Right lobe of liver (tissue), 4 donors: Measurements from ENCODE around the gene MSRB2.

DNA sequence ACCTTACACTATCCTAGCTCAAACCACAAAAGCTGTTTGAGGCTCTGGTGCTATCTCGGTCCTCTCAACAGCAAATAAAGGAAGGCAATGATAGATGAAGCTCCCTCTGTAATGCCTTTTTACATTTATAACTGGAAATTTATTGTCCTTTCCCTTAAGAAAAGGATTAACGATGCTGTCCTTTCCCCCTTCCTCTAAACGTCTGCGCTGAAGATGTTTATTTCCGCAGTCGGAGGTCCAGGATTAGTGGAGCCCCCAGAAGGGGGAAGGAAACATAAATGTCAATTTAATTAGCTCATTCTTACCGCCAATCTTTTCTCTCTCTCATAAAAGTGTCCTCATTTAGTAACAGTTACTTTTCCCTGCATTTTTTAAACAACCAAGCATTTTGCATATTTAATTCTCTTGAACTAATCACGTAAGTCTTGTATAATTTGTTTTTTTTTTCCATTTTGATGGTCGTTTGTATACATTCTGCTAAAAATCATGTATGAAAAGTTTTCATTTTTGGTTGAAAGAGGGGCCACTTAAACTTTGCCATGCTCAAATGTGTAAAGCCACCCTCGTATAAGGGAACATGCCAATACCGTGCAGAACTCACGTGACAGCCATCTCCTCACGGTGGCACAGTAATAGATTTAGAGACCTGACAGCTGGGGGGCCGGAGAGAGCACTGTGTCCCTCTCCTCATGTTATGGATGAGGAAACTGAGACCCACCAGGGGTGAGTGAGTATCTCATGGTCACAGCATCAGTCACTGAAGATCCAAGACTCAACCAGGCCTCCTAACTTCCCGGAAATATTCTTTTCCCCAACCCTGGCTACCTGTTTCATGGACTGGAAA is 114.4 kb downstream of the PIP4K2A start:
- PRO-cap, 4 experiments: peak in 1 of 4 experiments; most common minus-strand start position 204 of the sequence (in 1)
- RAMPAGE, long total RNA, 2 experiments: no peak in any of the 2 experiments

- PRO-cap, 4 experiments: no peak in any of the 4 experiments
- RAMPAGE, long total RNA, 2 experiments: no peak in any of the 2 experiments
Observed at GRCh38 chr10:22651199-22652046, 63.0 kb downstream of the PIP4K2A start.

DNA sequence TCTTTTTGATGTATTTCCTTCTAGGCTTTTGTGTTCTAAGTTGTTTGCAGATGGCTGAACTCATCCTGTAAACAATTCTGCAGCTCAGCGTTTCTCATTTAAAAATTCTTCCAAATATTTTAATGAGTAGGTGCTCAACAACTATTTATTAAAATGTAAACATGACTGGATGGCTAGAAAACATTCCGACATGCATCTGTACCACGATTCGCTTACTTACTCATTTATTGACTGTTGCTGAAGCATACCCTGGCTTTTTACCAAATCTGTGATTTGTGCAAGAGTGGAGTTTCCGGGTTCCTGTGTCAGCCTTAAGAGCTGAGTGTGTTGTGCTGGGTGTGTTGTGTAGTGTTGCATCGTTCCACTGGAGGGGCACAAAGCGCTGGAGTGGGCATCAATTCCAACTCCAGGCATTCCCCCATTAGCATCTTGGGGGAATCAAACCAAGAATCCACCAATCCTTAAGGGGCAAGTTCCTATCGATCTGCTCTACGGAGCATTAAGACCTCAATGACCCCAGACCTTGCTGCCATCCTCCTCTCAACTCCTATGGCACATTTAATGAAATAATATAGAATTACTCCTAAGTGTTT is 58.7 kb downstream of the PIP4K2A start:
- PRO-cap, 4 experiments: no peak in any of the 4 experiments
- RAMPAGE, long total RNA, 2 experiments: no peak in any of the 2 experiments

DNA sequence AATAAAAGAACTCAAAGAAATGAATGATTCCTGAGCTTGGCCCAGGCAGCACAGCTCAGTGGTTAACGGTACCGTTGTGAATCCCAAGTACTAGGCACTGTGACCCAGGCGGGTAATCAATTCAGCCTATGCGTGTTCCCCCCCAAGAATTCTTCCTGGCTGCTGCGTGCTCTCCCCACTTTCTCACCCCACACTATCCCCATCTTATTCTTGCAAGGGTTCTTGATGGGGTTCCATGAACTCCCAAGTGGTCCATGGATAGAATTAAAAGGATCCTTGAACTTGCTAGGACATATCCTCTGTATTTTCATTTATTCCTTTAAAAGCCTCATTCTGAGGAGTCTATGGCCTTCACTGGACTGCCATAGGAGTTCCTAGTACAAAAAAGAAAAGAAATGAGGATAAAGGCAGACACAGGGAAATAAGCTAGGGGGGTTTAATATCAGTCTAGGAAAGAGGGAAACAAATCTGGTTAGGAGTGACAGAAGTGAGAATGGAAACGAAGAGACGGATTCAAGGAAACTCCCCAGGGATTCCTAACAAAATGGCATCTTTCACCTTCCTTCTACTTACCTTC is 6.7 kb downstream of the PIP4K2A start:
- PRO-cap, 4 experiments: no peak in any of the 4 experiments
- RAMPAGE, long total RNA, 2 experiments: no peak in any of the 2 experiments

GRCh38 chr10:23095234-23095975 is at the start of gene MSRB2:
Gene MSRB2 (plus strand): TSS chr10:23095579.
- PRO-cap, 4 experiments: peak in 4 of 4 experiments; most common plus-strand start chr10:23095579 (in 4)
- RAMPAGE, long total RNA, 2 experiments: no peak in any of the 2 experiments

DNA sequence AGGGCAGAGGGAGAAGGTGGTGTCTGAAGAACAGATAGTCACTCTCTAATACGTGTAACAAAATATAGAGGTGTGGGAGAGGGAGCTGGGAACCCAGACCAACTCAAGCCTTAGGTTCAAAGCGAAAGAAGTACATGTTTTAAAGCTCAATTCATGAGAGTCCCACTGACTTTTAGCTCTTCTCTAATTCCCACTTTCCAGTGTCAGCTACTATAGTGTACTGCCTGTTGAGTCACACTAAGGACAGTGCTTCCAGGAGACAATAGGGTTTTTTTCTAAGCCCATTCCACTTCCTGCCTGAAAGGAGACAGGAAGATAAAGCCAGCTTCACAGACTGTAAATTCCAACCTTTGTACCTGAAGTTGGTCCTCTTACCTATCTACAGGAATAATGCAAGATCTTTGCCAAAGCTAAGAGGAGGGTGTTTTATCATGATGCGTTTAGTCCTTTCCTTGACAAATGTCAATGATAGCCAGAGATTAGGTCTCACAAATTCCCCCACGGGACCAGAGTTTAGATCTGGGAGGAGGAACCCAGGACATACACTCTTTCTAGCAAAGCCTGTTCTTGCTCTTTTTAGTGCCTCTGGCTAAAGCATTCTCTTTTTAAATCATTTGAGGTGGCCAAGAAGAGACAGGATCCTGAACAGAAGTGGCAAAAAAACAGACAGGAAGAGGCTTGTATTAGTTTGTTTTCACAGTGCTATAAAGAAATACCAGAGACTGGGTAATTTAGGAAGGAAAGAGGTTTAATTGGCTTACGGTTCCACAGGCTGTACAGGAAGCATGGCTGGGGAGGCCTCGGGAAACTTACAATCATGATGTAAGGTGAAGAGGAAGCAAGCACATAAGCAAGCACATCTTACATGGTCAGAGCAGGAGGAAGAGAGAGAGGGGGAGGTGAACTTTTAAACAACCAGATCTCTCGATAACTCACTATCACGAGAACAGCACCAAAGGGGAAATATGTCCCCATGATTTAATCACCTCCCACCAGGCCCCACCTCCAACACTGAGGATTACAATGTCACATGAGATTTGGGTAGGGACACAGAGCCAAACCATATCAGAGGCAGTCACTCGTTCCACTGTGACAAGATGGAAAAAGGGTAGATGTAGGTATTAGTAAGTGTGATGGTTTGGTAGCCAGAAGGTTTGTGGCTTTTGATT is 4.7 kb downstream of the MSRB2 start:
- PRO-cap, 4 experiments: no peak in any of the 4 experiments
- RAMPAGE, long total RNA, 2 experiments: no peak in any of the 2 experiments

GRCh38 chr10:23363551-23363944 is 19.0 kb upstream of the C10orf67 start:
- PRO-cap, 4 experiments: no peak in any of the 4 experiments
- RAMPAGE, long total RNA, 2 experiments: no peak in any of the 2 experiments

DNA sequence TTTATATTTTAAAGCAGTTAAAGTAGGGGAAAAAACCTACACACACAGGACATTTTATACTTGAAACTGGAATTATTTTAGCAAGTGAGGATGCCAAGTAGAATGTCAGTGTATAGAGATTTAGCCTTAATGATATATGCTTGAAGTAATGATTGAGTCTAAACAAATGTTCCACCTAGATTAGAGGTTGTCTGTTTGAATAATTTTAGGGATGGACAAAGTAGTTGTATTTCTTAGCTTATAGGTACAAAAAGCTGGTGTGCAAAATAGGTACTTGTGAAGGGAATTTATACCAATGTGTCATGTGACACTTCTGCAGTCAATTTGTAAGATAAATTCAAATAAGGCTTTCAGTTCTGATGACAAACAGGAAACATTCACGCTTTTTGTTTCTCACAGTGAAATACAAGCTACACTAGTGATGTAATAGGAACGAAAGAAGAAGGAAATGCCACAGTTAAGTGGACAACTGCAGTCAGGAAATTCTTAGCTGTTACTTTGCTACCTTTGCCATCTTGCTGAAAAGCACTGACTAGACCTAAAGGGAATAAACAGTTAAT is 9.8 kb downstream of the OTUD1 start:
- PRO-cap, 4 experiments: no peak in any of the 4 experiments
- RAMPAGE, long total RNA, 2 experiments: no peak in any of the 2 experiments

DNA sequence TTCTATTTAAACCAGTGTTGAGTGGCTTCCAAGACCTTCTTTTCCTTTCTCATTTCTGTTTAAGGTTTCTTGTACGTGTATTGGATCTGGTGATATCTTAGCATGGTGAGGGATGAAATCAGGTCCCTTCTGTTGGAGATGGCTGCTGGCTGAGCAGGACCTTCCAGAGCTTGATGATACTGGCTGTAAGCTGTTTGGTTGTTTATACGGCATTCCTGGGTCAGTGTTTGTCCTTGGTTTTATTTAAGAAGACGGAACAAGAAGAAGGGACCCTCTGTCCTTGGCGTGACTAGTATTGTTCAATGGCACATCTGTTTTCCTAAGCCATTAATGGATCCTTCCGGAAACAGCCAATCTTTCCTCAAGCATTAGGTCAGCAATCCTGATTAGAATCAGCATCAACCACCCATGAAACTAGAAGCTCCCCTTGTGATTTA is 128.8 kb upstream of the KIAA1217 start:
- PRO-cap, 4 experiments: no peak in any of the 4 experiments
- RAMPAGE, long total RNA, 2 experiments: no peak in any of the 2 experiments

GRCh38 chr10:24202526-24202894 is 6.4 kb upstream of the KIAA1217 start:
- PRO-cap, 4 experiments: no peak in any of the 4 experiments
- RAMPAGE, long total RNA, 2 experiments: no peak in any of the 2 experiments

DNA sequence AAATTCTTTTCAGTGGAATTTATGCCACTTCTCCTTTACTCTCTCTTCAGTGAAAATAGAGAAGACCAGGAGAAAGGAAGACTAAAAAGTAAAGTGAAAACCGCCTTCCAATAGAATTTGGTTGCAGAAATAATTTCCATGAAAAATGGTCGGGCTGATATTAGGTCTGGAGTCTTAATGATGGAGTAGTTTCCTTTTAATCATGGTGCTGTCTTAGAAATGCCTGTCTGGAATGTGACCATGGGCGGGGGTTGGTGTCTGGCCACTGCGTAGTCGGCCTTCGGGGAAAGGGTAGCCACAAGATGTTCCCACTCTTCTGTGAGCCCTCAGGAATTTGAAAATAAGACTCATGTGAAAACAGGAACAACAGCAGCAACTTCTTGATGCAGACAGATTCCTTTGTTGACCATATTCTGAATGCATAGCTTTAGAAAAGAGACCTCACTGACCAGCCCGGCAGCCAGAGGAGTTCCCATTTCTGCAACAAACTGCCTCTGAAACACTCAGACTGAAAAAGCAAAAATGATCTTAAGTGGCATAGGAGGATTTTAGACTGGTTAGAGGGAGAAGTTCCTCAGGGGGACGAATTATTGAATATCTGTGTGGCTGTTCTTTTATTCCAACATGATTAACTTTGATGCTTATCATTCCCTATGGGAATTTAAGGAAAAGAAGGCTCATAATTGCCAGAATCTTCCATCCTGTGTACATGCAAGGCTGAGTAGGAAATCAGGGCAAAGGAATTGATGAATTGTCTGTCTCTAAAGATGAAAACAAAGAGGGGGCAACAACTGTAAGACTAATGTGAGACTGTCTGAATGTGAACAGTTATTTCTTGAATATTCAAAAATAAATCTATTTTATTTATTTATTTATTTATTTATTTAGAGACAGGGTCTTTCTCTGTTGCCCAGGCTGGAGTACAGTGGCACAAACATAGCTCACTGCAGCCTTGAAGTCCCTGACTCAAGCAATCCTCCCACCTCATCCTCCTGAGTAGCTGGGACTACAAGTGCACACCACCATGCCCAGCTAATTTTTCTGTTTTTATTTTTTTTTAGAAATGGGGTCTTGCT is 177.1 kb downstream of the KIAA1217 start:
- PRO-cap, 4 experiments: no peak in any of the 4 experiments
- RAMPAGE, long total RNA, 2 experiments: no peak in any of the 2 experiments

- PRO-cap, 4 experiments: no peak in any of the 4 experiments
- RAMPAGE, long total RNA, 2 experiments: no peak in any of the 2 experiments
Observed at GRCh38 chr10:24416222-24416644, 207.3 kb downstream of the KIAA1217 start.

GRCh38 chr10:24438004-24438586 is 229.2 kb downstream of the KIAA1217 start:
- PRO-cap, 4 experiments: no peak in any of the 4 experiments
- RAMPAGE, long total RNA, 2 experiments: no peak in any of the 2 experiments

GRCh38 chr10:24450616-24451368 is 241.9 kb downstream of the KIAA1217 start:
- PRO-cap, 4 experiments: no peak in any of the 4 experiments
- RAMPAGE, long total RNA, 2 experiments: no peak in any of the 2 experiments

DNA sequence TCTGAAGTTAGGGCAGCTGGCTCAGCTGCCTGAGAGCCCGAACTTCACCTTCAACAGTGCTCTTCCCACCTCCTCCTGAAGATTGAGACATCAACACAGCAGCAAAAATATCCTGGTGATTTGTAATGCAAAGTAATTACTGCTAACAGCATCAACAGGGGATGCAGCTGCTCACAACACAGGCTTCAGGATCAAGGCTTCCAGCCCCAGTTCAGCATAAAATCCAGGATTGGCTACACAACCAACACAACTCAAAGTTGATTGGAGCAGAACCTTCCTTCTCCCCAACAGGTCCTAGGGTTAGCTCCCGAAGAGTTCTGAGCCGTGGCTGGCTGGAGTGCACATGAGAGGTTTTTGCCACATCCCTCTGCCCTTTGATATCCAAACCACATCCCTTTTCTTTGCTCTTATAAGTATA is 242.4 kb downstream of the KIAA1217 start:
- PRO-cap, 4 experiments: no peak in any of the 4 experiments
- RAMPAGE, long total RNA, 2 experiments: no peak in any of the 2 experiments

DNA sequence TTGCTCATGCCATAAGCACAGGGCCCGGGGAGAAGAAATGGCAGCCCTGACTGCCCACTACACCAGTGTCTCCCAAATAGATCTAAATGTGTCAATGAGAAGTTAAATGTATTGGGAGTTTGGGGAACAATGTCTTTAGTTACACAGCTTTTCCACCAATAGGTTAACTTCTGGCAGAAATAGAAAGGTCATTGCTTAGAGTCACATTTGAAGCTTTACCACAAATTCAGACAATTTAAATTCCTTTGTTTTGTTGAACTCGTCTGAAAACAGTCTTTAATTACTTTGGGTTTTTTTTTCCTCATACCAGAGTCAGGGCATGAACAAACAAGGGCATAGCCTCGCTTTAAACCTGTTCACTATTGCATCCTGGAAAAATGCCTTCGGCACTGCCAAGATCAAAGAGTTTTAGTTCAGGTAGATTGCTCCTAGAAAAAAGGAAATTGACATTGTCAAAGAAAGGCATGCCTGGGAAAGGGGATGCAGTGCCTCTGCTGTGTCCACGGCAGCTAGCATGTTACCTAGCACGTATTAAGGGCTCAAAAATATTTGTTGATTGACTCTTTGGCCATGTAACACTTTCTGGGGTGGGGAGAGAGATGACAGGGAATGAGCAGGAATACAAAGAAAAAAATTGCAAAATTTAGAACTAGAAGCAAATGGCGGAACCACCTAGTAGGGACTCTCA is 235.1 kb downstream of the ARHGAP21 start:
- PRO-cap, 4 experiments: no peak in any of the 4 experiments
- RAMPAGE, long total RNA, 2 experiments: no peak in any of the 2 experiments

GRCh38 chr10:24551115-24551656 is 172.5 kb downstream of the ARHGAP21 start:
- PRO-cap, 4 experiments: no peak in any of the 4 experiments
- RAMPAGE, long total RNA, 2 experiments: no peak in any of the 2 experiments

DNA sequence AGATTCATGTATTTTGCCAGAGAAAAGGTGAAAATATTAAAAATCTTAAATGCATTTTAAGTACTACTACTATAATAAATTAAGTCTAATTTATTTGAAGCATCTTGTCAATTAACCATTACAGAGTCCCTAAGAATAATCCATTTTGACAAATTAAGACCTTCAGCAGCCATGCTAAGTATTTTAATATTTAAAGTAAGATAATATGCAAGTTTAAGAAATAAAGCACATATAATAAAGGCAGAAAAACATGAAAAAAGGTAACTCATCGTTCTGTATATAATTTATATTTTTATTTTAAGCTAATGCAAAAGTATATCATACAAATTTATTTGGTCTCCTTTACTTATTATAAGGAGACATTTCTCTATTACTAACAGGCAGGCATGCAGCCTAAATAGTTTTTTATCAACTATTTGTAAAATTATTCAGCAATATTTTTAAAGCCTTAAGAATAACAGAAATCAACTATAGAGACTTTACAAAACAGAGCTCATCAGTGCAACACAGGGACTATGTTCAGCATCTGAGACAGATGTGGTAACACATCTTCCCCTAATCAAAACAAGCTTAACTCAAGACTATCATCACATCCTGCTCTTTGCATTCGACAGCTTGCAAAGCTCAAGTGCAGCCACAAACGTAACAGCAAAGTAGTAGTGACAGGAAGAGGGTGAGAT is 101.8 kb downstream of the ARHGAP21 start:
- PRO-cap, 4 experiments: no peak in any of the 4 experiments
- RAMPAGE, long total RNA, 2 experiments: no peak in any of the 2 experiments

DNA sequence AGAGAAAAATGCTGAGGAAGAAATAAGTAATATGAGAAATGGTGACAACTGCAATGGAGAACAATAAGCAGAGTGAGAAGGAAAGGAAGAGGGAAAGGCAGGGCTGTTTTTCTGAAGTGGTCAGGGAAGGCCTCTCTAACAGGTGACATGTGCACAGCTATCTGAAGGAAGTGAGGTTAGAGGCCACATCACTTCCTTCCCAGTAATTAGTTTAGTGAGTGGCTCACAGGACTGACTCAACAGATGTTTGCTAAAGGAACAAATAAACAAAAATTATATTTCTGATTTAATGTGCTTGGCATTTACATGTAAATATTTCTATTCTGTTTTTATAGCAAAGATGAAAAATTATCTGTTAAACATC is 77.9 kb downstream of the ARHGAP21 start:
- PRO-cap, 4 experiments: no peak in any of the 4 experiments
- RAMPAGE, long total RNA, 2 experiments: no peak in any of the 2 experiments

GRCh38 chr10:24652065-24652266 is 71.7 kb downstream of the ARHGAP21 start:
- PRO-cap, 4 experiments: no peak in any of the 4 experiments
- RAMPAGE, long total RNA, 2 experiments: no peak in any of the 2 experiments